Thoracic aorta (tissue), 1 donor: ENCODE measurements around a stretch of chr17.

GRCh38 chr17:67825638-67826689 is 661 bp downstream of the BPTF start:
- RAMPAGE, long total RNA: start-site peak on the plus strand at chr17:67826030-67826126, 80 reads

GRCh38 chr17:67911310-67912517 is 84.6 kb downstream of the C17orf58 start:
- RAMPAGE, long total RNA: start-site peak on the plus strand at chr17:67911616-67911627, 26 reads; start-site peak on the plus strand at chr17:67911767-67911821, 29 reads

DNA sequence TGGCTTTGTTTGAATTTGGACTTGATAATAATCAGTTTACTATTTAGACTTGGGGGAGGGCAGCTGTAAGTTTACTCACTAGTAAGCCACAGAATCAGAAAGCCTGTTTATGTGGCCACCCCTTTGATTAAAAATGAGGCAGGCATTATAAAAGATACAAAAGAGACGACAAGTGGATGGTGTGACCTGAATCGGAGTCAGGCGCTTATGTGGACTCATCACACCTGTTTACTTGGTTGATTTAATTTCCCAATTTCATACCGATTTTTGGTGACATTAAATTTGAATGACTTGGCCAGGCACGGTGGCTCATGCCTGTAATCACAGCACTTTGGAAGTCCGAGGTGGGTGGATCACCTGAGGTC is 9.0 kb downstream of the KPNA2 start:
- RAMPAGE, long total RNA: no peak

- RAMPAGE, long total RNA: no peak
These were observed 10.0 kb upstream of the AMZ2 start for GRCh38 chr17:68237758-68238270.

- RAMPAGE, long total RNA: no peak
These were observed 1.0 kb downstream of the AMZ2 start for GRCh38 chr17:68248886-68249200.

DNA sequence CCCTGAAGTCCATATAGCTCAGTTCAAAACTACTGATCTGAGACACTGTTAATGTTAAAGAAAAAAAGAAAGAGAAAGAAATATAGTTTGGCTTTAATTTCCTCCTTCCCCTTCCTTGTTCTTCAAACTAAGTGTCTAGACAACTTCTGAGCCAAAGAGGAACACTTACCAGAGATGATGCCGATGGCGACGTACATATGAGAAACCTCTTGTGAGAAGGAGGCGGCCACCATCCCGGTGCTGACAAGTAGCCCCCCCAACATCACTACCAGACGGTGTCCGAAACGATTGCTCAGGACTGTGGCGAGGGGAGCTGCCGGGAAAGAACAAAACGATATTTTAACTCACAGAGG is 17.2 kb downstream of the SLC16A6 start:
- RAMPAGE, long total RNA: no peak

GRCh38 chr17:68386108-68386808 is 71.0 kb downstream of the WIPI1 start:
- RAMPAGE, long total RNA: no peak

DNA sequence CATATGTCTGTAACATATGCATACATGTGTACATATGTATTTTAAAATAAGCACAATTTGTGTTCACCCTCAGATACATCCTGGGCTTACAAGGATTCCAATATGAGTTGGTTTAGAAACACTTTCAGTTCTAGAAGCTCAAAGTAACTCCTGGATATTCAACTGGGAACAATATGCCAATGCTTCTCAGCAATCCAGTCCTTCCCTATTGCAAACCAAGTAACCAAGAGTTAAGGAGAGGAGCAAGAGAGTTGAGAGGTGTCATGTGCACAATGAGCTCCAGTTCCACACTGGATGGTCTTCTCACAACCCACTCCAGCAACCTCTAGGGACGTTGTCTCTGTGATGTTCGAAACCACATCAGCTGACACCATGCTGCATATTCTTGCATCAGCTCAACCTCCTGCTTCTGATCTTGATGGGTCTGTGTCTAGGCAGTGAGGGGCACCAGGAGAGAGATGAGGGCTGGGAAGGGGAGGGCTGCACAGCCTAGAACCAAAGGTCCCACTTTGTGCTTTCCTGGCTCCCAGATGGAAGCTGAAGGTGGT is 58.8 kb downstream of the WIPI1 start:
- RAMPAGE, long total RNA: no peak

GRCh38 chr17:68399008-68399428 is 58.3 kb downstream of the WIPI1 start:
- RAMPAGE, long total RNA: no peak

- RAMPAGE, long total RNA: no peak
These were observed 23.3 kb downstream of the WIPI1 start for GRCh38 chr17:68433981-68434389.

GRCh38 chr17:68446395-68447178 is 10.7 kb downstream of the WIPI1 start:
- RAMPAGE, long total RNA: no peak

DNA sequence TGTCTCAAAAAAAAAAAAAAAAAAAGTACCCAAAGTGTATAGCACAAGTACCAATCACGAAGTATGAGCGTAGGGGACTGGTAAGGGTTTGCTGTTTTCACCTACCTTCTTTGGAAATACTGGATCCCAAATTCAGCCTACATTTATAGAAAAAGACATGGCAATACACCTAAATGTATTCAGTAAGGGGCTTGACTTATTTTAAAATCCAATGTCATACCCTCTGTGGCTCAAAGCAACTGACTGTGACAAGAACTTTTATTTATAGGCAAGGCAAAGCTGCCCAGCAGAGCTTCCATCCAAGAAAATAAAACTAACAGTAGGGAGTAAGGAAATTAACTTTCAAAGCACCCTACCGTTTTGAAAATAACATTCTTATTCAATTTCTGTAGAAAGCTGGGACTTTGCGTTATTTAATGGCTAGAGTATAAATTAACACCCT is 1.9 kb downstream of the WIPI1 start:
- RAMPAGE, long total RNA: no peak

DNA sequence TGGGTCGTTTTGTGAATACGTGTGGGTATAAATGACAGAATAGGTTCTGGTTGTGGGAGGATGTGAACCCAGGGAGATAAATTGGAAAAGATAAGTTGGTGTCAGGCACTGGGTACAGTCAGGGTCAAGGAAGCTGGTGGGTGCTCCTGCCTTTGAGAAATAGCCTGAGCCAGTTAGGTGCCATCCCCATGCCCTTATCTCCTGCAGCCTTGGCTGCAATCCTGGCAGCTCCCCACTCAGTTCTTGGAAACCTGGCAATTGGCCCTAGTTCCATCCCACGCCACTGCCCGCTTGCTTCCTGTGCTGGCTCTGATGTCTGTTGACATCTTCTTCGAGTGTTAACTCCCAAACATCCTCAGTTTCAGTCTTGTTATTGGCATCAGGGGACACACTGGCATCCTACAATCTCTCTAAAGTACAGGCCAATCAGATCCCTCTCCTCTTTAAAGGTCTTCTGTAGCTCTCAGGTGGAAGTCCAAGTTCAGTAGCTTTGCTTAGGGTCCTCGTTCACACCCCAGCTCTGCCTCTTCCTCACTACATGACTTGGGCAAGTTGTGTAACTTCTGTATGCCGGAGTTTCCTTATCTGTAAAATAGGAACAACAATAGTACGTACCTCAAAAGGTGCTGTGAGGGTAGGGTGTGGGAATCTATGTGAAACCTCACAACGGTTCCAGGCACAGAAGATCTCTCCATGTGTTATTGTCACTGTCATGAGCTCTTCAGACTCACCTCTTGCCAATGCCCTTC is 13.6 kb upstream of the PRKAR1A start:
- RAMPAGE, long total RNA: no peak

GRCh38 chr17:68530620-68531743 is 18.8 kb downstream of the PRKAR1A start:
- RAMPAGE, long total RNA: no peak

DNA sequence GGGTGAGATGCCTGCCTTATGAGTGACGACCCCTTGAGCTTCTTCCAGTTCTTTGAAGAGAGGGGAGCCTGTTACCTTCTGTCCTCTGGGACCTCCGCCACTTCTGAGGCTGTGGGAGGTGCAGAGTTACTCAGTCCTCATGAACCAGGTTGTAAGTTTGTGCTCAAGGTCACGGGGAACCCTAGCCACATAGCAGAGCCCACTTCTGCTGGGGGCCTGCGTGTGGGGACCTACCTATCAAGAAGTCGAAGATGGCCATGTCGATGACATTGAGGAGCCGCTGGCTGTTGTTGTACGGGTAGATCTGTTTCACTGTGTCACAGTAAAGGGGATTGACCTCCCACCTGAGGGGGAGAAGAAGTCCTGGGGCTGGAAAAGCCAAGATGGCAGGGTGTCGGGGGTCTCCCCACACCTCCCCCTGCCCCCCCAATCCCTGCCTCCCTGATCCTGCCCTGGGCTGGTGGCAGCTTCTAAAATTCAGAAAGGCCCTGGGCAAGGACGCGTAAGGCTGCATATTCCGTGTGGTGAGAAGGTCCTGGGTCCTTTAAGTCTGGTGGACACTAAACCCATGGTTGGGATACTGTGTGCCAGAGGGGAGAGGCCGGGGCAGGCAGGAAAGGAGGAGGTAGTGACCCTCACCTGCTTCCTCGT is 28.5 kb downstream of the PRKAR1A start:
- RAMPAGE, long total RNA: no peak

DNA sequence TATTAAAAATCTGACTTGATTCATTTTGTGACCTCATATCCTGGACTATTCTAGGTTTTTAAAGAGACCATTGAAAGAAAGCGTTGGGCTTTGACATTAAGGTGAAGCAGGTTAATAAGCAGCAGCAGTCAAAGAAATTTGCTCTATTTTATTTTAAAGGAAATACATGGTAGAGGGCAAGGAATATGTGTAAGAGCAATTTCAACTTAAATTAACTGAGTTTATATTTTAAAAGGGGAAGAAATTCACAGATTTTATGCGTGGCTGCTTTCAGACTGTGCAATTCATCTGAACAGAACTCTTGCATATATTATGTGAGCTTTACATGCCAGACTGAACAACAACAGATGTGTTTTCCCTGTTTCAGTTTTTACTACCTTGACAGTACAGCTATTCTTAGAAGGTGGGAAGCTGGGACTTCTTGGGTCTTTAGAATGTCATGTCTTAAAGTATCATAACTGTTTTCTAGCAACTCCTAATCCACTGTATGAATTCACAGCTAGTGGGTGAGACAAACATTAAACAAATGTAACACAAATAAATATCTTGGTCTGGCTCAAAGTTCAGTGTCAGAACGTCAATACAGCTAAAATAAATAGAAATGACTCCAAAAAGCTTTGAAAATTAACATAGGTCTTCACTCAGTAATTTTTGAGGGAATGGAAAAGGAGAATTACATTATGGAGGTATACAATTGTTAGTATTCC is 10.5 kb upstream of the FAM20A start:
- RAMPAGE, long total RNA: no peak

DNA sequence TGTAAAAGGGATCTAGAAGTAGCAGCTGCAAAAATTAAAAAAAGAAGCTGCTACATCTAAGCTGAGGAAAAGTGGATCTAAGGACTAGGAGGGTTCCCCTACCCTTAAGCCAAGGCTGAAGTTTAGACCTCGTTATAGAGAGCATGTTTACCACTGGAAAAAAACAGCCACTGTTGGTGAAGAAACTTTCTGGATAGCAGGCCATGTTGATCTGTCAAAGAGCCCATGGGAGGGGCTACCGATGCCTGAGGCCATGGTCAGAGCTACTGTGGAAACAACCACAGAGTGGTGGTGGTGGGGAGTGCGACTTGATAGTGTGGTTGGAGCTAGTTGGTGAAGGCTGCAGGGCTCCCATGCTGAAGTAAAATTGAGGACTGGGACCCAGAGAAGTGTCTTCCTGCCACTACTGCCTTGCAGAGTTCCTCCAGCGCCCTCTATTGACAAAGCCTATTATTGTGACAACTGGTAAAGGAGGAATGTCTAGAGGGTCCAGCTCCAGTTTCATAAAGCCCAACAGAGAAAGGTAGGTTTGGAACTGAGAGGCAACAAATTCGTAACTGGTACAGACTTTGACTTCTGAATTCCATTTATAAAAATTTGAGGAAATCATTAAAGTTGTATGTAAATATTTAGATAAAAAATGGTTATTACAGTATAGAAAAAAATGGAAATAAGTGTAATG is 12.7 kb upstream of the FAM20A start:
- RAMPAGE, long total RNA: no peak

- RAMPAGE, long total RNA: no peak
These were observed 60.8 kb upstream of the FAM20A start for GRCh38 chr17:68661973-68662452.

DNA sequence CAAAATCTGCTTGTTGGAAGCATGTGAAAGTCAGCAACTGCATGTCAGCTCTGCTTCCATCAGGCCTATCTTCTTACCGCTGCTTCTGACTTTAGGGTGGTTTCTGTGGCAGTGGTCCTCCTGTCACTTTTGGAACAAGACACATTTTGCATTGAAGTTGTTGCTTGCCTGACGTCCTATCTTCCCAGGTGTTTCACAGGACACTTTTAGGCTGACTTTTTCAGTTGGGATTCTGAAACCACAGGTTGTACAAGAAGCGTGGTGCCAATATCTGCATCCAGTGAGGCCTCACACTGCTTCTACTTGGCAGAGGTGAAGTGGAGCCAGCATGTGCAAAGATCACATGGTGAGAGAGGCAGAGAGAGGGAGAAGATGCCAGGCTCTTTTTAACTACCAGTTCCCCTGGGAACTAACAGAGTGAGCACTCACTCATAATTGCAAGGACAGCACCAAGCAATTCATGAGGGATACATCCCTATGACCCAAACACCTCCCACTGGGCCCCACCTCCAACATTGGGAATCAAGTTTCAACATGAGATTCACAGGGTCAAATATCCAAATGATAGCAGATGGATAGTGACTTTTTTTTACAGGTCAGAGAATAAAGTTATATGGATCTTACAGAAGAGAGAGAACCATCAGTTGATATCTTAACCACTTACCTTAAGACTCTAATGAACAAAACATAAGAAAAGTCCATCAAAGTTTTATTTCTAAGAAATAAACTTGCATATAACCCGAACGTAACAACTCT is 5.8 kb upstream of the ABCA6 start:
- RAMPAGE, long total RNA: no peak

GRCh38 chr17:69654797-69655384 is 240.4 kb downstream of the MAP2K6 start:
- RAMPAGE, long total RNA: no peak